Hepatocyte (in vitro differentiated cells and primary cell): ENCODE data around the genes HNRNPA1L2, CNMD and ENSG00000237378.

DNA sequence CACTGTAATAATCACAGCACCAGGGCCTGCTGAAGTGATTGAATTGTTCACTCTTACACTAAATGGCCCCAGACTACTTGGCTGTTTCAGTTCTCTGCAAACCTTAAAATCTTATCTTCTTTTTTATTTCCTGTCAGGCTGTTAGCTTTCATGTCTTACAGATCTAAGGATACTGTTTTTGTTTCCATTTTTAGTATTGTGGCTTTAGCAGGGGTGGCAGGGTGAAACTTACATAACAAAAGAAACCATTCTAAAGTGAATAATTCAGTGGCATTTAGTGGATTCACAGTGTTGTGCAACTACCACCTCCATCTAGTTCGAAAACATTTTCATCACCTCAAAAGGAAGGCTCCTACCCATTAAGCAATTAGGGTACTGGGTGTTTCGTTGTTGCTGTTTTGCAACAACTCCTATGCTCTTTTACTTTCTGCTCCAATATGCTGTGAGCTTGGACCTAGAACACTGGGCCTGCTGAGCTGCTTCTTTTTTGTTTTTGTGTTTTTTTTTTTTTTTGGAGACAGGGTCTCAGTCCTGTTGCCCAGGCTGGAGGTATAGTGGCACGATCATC lies 19.8 kb downstream of the TMEM272 start:
- RAMPAGE, long total RNA = no peak
- RRBS = no CpG with 5 or more reads among the region's 3 CpGs

DNA sequence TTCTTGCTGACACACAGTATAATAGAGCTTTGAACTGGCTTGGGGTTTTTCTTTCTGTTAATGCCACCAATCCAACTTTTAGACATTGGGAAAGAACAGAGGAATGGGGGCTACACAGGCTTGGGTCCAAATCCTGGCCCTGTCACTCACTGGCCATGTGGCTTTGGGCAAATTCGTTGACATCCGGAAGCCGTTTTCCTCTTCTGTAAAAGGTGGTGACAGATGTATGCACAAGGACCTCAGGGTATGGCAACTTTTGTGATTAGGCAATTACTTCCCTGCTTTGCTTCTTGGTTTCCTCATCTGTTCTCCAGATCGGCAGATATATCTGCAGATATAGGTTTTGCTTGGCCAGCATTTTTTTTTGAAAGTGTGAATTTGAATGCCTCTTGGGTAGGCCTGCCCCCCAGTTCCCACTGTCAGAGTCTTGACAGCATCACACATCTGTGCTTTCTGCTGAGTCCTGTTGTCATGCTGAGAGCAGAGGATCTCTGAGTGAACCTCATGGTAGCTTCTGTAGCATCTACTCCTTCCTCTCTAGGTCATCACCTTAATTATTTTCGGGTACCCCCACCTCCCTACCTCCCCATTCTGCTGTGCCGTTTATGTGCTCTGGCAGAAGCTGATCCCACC lies 17.7 kb downstream of the TMEM272 start:
- RAMPAGE, long total RNA = no peak
- RRBS = no CpG with 5 or more reads among the region's 6 CpGs

DNA sequence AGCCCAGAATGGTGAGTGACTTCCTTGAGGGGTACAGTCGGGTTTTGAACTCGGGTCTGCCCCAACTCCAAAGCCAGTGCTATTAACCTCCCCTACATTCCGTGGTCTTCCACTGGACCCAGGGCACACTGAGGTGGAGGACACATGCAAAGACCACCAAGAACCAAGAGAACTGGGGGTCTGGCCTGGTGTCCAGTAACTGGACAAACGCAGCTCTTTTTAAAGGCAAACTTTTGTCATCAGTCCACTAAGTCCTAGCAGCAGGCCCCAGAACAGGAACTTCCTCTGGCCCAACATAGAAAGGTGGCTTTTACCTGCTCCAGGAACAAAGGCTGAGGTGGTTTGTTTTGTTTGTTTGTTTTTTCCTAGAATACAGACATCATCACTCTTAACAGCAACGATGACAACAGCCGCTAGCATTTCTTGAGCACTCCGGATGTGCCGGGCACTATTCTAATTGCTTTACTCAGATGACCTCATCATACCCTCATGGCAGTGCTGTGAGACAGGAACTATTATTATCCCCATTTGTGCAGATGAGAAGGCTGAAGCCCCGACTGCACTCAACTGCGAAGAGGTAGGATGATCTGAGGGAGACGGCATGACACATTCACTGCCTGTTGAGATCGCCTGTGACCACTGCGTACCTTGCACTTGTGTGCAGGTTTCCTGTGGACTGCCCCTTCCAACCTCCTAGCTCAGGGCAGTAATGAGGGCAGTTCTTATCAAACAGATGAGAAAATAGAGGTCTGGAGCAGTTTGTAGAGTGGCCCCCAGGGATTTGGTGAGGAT lies 66.4 kb downstream of the CCDC70 start:
- RAMPAGE, long total RNA = no peak
- RRBS = no CpG with 5 or more reads among the region's 13 CpGs

DNA sequence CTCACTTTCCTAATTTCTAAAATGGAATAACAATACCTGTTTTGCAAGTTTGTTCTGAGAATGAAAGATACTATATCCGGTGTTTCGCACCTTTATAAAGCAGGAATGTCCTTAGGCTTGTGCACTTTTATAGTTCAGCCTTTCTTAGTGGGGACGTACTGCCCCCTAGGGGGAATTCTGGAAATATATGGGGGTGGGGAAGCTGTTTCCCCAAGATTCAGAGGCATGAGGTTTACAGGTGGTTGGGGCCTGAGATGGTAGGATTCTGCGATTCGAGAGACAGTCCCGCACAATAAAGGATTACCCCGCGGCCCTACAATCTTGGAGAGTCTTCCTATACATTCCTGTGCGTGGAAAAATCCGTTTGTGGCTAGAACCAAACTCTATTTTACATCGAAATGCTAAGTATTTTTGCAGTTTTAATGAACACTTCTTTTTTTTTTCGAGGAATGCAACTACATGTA lies 1.1 kb downstream of the NEK5 start:
- RAMPAGE, long total RNA = no peak
- RRBS = no CpG with 5 or more reads among the region's 12 CpGs

DNA sequence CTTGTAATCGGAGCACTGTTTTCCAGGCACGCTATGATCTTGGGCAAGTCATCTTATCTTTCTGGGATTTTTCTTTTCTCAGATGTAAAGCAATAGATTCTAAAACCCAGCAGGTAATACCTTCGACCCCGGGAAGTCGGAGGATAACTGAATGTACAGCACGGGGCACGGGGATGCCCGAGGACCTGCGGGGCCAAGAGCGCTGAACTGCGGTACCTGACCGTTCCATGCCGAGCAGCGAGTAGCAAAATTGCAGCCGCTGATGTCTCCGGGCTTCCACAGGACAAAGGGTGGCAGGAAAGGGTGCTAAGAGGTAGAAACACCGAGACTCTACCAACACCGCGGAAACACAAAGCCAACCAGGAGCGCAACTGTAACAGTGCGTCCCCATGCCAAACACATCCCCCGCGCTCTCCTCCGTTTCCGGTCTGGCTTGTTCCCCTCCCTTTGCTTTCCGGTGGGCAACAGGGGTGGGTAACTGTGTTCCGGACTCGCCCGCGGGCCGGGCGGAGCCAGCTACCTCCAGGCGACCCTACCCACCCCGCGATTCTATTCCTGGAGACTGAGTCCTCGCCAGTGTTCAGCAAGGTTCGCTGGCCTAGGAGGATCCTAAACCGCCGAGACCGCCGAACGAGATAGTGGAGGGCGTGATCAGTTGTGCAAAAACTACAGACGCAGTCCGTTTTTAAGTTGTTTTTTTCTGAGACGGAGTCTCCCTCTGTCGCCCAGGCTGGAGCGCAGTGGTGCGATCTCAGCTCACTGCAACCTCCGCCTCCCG lies 34.8 kb upstream of the NEK3 start:
- RAMPAGE, long total RNA = start-site peak on the minus strand centred at position 394 of the sequence, 51 bp wide, 27 and 24 reads in 2 replicates
- RRBS = no CpG with 5 or more reads among the region's 51 CpGs

GRCh38 chr13:52428199-52428968 lies 22.1 kb downstream of the VPS36 start:
- RAMPAGE, long total RNA = no peak
- RRBS = no CpG with 5 or more reads among the region's 2 CpGs

- RAMPAGE, long total RNA = start-site peak on the plus strand at chr13:52617481-52617531, 91 and 35 reads in 2 replicates
- RRBS = no CpG with 5 or more reads among the region's 58 CpGs
Measured at GRCh38 chr13:52617016-52618121, 24.9 kb upstream of the HNRNPA1L2 start.

GRCh38 chr13:52642316-52642688 lies at the start of gene HNRNPA1L2:
HNRNPA1L2 (plus strand) TSS chr13:52642431.
- RAMPAGE, long total RNA = no peak
- RRBS = no CpG with 5 or more reads among the region's 9 CpGs

- RAMPAGE, long total RNA = no peak
- RRBS = 26% methylated on average over 2 of the region's 37 CpGs
Measured at GRCh38 chr13:52739438-52740334, at the start of gene CNMD. CNMD (minus strand) TSS chr13:52739820.

GRCh38 chr13:55577399-55578484 lies 1563.0 kb upstream of the PRR20A start:
- RAMPAGE, long total RNA = no peak
- RRBS = no CpG with 5 or more reads among the region's 5 CpGs

GRCh38 chr13:56901506-56901967 lies 239.2 kb upstream of the PRR20A start:
- RAMPAGE, long total RNA = no peak
- RRBS = no CpG with 5 or more reads among the region's 7 CpGs

DNA sequence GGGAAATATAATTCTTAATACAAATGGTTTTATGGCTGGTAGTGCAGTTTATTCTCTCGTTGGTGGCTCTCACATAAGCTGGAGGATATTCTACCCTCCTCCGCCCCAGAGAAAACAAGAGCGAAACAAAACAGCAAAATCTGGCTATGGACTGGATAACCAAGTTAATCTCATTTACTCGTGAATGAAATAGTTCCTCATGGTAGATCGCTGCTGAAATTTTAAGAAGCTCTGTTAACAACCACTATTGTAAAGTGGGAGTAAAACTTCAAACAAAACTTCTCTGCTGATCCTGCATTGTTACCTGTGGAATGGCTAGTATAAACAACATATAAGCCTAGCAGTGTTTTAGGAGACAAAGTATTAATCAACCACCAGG lies 30.2 kb upstream of the PCDH17 start:
- RAMPAGE, long total RNA = no peak
- RRBS = no CpG with 5 or more reads among the region's 5 CpGs

DNA sequence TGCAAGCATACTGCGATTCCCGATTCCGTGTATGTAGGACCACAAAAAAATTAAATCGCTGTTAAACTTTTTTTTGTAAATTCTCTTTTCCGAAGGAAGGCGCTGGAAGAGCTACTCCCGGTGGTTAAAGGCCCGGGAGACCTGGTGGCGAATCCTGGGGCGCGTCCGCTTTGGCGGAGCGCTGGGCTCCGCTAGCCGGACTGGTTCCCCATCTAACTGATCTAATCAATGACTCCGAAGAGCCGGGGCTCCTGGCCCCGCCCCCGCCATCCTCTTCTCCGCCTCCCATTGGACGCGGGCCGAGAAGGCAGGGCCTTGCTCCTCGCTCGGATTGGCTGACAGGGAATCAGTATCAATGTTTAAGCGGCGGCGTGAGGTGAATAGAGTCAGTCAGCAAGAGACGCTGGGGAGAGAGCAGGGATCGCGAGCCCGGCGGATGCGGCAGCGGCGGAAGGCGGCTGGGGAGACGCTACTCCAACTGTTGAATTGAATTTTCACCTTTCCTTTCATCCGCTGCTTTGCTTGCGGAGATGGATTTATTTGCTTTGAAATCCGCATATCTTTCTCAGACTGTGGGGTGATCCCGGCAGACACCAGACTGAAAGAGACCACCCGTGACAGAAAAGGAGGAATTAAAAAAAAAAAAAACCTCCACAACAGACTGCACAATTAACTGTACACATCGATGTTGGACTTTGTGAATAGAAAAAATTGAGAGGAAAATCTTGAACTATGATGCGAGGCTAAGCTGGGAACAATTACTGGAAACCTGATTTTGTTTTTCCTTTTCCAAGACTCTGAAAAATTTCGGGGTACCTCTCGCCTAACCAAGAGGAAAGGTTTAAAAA lies 1.6 kb upstream of the PCDH17 start:
- RAMPAGE, long total RNA = no peak
- RRBS = 4% methylated on average over 11 of the region's 48 CpGs

GRCh38 chr13:59638431-59638932 lies 525.2 kb downstream of the DIAPH3 start:
- RAMPAGE, long total RNA = no peak
- RRBS = no CpG with 5 or more reads among the region's 1 CpG

GRCh38 chr13:60261444-60262032 lies 97.8 kb upstream of the DIAPH3 start:
- RAMPAGE, long total RNA = no peak
- RRBS = no CpG with 5 or more reads among the region's 11 CpGs

DNA sequence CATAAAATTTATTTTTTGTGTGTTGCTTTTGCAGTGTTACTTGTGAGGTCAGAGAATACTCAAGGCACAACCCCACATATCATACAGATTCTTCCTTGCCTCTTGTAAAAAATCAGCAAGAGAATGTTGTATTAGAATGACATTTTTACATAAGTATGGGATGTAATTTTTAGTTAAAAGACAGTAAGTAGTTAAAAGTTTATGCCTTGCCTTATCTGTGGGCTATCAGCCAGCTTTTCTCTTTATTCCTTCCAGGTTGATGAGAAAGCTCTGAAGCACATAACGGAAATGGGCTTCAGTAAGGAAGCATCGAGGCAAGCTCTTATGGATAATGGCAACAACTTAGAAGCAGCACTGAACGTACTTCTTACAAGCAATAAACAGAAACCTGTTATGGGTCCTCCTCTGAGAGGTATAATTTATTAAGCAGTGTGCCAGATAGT lies 112.5 kb downstream of the TDRD3 start:
- RAMPAGE, long total RNA = no peak
- RRBS = no CpG with 5 or more reads among the region's 3 CpGs

DNA sequence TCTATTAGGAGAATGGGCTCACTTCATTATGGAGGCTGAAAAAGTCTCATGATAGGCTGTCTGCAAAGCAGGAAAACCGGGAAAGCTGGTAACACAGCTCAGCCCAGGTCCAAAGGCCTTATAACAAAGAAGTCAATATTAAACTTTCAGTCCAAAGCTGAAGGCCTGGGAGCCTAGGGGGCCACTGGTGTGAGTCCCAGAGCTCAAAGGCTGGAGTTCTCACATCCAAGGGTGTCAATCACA lies 249.0 kb upstream of the PCDH20 start:
- RAMPAGE, long total RNA = no peak
- RRBS = no CpG with 5 or more reads among the region's 1 CpG

DNA sequence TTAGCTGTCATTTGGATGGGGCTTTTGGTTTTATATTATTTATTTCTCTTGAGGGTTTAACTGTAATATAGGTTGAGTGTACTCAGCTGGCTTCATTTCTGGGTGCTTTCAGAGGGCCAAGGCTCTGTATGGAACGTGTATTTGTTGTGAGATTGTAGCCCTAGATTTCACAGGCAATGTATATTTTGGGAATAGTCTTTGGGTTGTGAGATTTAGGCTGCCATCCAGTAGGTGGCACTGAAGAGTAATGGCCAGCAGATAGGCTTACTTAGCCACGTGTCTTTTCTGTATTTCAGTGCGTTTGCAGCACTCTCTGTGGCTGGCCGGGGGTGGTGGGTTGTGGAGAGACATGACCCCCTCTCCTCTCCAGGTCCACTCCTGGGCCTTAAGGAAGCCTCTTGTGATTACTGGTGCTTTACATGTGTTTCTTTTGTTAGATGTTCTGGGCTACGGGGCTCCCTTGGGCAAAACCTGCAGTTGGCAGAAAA lies 1096.5 kb upstream of the PCDH20 start:
- RAMPAGE, long total RNA = no peak
- RRBS = no CpG with 5 or more reads among the region's 5 CpGs

- RAMPAGE, long total RNA = no peak
- RRBS = no CpG with 5 or more reads among the region's 3 CpGs
Measured at GRCh38 chr13:63746434-63746862, at the start of gene ENSG00000237378. ENSG00000237378 (plus strand) TSS chr13:63746741.

- RAMPAGE, long total RNA = no peak
- RRBS = no CpG with 5 or more reads among the region's 17 CpGs
Measured at GRCh38 chr13:66622385-66623034, 607.6 kb downstream of the PCDH9 start.